ENCODE measurements around a stretch of chr1.

GRCh38 chr1:116537073-116537642 lies 33.7 kb downstream of the CD58 start:
- PRO-cap = no peak
- RAMPAGE, long total RNA, 3 experiments = no peak in any of the 3 experiments

GRCh38 chr1:116571780-116572065 lies 897 bp upstream of the CD58 start:
- PRO-cap = no peak
- RAMPAGE, long total RNA, 3 experiments = no peak in any of the 3 experiments

DNA sequence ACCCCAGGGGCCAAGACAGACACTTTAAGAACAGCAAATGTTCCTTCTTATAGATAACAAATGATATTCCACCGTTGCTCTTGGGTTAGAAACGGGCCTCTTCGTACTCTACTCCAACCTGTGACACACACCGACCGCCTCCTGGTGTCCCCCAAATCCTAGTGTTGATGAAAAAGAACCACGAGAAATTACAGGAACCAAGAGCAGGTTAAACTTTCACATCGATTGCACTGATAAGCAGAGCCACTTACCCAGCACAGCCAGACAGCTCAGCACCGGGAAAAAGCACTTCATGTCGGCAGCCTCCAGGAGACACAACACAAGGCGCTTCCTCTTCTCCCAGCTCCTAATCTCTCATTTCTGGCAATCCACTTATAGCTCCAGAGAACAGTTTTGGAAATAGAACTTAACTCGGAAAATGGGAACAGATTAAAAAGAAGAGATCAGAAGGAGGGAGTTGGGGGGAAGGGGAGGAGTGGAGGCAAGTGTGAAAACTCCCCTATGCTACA lies 1.4 kb downstream of the IGSF3 start:
- PRO-cap = no peak
- RAMPAGE, long total RNA, 3 experiments = no peak in any of the 3 experiments

DNA sequence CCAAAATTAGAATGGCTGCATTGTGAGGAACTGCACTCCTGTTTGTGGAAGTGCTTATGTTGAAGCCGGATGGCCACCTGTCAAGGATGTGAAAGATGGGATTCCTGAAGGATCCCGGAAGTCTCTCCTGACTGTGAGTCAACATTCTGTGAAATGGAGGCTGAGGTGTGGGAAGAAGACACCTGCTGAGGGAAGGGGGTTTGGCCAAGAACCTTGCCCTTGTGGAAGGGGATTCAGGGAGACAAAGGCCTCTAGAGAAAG lies 70.4 kb downstream of the CD2 start:
- PRO-cap = no peak
- RAMPAGE, long total RNA, 3 experiments = no peak in any of the 3 experiments

GRCh38 chr1:116914946-116915770 lies 5.4 kb downstream of the PTGFRN start:
- PRO-cap = no peak
- RAMPAGE, long total RNA, 3 experiments = no peak in any of the 3 experiments

GRCh38 chr1:116916579-116917346 lies 7.0 kb downstream of the PTGFRN start:
- PRO-cap = no peak
- RAMPAGE, long total RNA, 3 experiments = no peak in any of the 3 experiments

DNA sequence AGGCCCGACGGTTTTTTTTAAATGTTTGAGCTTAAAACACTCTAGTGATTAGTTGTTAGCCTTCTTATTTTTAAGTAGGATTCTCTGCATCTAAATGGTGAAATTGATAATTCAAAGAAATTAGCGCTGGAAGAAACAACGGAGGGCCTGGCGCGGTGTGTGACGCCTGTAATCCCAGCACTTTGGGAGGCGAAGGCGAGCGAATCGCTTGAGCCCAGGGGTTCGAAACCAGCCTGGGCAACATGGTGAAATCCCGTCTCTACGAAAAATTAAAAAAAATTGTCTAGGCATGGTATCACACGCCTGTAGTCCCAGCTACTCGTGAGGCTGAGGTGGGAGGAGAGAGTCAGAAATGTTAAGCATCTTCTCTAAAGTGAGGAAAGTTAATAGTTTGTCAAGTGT lies 839 bp downstream of the TTF2 start:
- PRO-cap = no peak
- RAMPAGE, long total RNA, 3 experiments = no peak in any of the 3 experiments

- PRO-cap = no peak
- RAMPAGE, long total RNA, 3 experiments = no peak in any of the 3 experiments
Observed at GRCh38 chr1:117122555-117123116, 1.1 kb upstream of the TRIM45 start.

- PRO-cap = no peak
- RAMPAGE, long total RNA, 3 experiments = no peak in any of the 3 experiments
Observed at GRCh38 chr1:117128604-117129150, 7.1 kb upstream of the TRIM45 start.

DNA sequence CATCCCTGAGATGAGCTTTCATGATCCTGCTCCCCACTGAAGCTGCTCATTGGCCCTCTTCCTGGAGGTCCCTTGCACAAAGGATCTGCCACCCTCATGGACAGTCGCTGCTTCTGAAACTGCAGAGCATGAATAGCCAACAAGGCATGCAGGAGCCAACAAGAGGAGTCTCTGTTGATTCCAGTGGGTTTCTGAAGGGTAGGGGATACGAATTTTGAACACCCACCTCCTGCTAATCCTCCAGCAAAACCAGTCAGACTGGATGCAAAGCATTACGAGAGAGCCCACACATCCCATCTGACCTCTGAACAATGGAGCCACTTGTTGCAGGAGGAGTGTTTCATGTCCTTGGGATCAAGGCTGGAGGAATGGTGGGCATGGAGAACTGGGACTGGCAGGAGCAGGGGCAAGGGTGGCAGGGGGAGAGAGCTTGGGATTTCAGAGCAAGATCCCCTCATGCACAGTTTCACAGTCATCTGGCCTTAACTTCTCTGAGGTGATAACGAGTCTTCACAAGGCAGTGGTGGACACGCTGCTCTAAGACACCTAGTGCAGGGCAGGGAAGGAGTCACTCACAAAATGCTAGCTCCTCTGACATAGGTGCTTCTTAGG lies 1.6 kb downstream of the VTCN1 start:
- PRO-cap = no peak
- RAMPAGE, long total RNA, 3 experiments = no peak in any of the 3 experiments

DNA sequence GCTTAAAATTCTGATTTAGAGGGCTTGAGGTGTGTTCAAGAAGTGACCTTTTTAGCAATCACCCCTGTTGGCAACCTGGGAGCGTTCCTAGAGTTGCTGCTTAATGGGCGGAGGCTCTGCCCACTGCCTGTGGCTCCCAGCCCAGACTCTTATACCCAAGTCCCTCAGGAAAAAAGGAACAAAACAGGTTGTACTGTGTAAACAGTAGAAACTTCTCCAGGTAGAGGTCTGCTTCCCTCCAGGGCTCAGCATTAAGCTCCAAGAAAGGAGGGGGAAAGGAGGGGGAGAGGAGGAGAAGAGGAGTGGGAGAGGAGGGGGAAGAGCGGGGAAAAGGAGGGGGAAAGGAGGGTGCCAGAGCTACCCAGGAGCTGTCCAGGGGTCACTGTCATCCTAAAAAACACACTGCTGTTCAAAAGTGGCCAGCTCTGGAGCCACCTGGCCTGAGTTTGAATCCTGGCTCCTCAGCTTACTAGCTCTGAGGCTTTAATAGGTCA lies 14.5 kb upstream of the TENT5C start:
- PRO-cap = no peak
- RAMPAGE, long total RNA, 3 experiments = no peak in any of the 3 experiments

GRCh38 chr1:117623186-117624378 lies 17.7 kb downstream of the TENT5C start:
- PRO-cap = no peak
- RAMPAGE, long total RNA, 3 experiments = no peak in any of the 3 experiments

- PRO-cap = no peak
- RAMPAGE, long total RNA, 3 experiments = no peak in any of the 3 experiments
Observed at GRCh38 chr1:117641368-117641677, 35.5 kb downstream of the TENT5C start.

- PRO-cap = no peak
- RAMPAGE, long total RNA, 3 experiments = no peak in any of the 3 experiments
Observed at GRCh38 chr1:117656055-117656931, 50.4 kb downstream of the TENT5C start.

DNA sequence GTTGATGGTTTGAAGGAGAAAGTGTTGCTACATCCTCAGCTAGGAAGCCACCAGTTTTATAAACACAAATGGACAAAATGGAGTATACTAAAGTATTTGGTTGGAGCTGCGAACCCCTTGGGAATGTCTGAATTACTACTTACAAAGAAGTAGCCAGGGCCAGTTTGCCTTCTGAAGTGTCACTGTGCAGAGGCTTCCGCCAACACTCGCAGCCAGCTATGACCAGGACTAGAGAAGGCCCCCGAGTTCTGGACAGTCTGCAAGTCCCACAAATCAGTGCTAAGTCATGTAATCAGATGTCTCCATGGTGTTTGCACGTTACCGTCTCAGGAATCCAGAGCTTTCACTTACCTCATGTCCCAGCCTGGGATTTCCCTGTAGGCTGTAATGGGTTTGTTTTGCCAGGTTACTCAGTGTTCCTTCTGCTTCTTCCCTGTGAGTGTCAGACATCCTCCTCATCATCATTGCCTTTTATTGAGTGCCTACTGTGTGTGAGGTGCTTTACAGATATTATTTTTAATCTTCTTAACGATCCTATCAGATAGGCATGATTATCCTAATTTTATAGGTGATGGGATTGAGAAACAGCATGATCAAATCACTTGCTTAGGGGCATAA lies 106.7 kb upstream of the SPAG17 start:
- PRO-cap = no peak
- RAMPAGE, long total RNA, 3 experiments = no peak in any of the 3 experiments

DNA sequence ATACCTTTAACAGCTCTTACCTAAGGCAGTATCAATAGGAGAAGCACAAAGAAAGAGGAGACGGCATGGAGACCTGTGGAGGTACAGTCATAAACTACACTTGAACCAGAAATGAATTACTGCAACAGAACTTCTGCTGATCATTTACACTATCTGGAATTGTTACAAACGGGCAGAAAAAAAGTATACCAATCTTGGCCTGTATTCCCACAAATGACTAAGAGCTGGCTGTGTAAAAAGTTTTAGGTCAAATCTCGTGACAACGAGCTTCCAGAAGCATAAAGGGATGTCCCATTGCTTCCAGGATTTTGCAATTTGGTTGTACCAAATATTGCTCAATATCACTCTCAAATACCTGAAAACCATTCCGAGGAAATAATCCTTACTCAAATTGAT lies 175.7 kb downstream of the TBX15 start:
- PRO-cap = no peak
- RAMPAGE, long total RNA, 3 experiments = no peak in any of the 3 experiments

DNA sequence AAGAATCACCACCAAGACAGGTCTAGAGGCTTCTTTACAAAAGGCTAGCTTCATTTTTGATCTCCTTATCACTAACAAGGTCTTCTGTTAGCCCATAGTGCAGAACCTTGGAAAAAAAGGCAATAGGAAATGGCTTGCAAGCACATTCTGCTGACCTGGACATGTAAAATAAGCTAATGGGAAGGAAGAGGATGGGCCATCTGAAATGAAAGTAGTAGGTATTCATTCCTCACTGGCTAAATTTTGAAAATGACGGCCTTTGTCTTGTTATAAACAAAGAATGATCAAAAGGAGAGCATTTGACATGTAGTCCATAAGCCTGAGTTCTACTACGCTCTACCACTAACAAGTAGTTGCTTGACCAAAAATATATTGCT lies 75.6 kb downstream of the TBX15 start:
- PRO-cap = no peak
- RAMPAGE, long total RNA, 3 experiments = no peak in any of the 3 experiments

- PRO-cap = unidirectional peak, plus-strand start at chr1:118987171
- RAMPAGE, long total RNA, 3 experiments = no peak in any of the 3 experiments
Observed at GRCh38 chr1:118987034-118987336, 1.2 kb downstream of the TBX15 start.

DNA sequence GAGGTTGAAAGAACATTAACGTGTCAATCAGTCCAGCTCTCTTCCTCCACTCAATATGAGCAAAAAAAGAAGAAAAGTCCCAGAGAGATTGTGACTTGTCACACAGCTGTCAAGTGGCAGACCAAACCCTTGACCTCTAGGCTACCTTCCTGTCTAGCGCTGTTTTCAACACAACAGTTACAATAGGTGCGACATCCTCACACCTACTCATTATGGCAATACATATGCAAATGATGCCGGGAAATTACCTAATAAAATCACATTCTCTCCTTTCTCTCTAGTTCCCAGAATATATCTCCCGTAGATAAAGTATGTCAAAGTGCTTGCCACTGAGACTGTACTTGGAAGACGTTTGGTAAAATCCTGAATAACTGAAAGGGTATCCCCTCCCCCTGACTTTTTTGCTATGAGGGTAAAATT lies 988 bp downstream of the WARS2 start:
- PRO-cap = no peak
- RAMPAGE, long total RNA, 3 experiments = no peak in any of the 3 experiments

GRCh38 chr1:119326396-119326658 lies 42.3 kb upstream of the HAO2 start:
- PRO-cap = no peak
- RAMPAGE, long total RNA, 3 experiments = no peak in any of the 3 experiments